Body of pancreas (tissue), 2 donors: ENCODE measurements around the gene DNAH5.

DNA sequence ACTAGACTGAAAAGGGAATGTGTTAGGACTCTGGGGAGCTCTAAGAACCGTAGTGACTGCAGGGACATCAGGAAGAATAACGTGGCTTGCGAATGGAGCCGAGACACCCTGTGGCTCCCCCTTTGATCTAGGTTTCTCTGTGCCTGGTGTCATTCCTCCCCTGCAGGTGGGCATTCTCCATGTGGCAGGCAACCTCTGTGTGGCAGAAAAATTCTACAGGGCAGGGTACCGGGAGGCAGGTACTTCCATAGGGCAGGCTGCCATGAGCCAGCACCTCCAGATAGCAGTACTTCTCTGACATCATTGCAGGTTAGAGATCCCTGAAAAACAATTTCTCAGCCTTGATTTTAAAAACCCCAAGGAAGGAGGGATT lies 43.1 kb downstream of the ROPN1L start:
- PRO-cap = no peak
- RAMPAGE, long total RNA, 2 experiments = no peak in any of the 2 experiments

DNA sequence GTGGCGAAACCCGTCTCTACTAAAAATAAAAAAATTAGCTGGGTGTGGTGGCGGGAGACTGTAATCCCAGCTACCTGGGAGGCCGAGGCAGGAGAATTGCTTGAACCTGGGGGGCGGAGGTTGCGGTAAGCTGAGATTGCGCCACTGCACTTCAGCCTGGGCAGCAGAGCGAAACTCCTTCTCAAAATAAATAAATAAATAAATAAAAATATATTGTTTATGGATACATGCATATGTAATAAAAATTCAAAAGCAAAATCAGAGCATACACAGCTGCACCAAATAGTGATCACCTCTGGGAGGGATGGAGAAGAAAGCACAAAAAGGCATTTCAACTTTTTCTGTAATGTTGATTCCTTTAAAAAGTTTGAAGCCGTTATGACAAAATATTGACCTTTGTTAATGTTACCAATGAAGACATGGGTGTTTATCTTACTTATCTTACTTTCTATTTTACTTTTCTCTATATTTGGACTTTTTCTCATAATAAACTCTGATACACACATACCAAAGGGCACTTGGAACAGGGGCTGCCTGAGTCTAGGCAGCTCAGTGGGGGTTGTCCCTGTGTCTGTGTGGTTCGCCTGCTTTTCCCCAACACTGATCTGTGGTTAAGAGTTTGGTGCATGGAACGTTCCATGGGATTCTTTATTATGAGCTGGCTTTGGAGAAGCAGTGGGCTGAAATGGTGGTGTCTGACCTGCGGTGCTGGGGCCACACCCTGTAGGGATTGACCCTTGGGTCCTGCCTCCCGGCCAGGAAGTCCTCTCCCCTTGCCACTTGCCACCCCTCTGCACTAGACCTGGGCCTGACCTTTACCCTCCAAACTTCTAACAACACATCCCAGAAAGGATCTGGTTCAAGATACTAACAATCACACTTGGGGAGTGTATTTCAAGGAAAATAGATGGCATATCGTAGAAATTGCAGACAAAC lies 47.3 kb downstream of the ANKRD33B start:
- PRO-cap = no peak
- RAMPAGE, long total RNA, 2 experiments = no peak in any of the 2 experiments

DNA sequence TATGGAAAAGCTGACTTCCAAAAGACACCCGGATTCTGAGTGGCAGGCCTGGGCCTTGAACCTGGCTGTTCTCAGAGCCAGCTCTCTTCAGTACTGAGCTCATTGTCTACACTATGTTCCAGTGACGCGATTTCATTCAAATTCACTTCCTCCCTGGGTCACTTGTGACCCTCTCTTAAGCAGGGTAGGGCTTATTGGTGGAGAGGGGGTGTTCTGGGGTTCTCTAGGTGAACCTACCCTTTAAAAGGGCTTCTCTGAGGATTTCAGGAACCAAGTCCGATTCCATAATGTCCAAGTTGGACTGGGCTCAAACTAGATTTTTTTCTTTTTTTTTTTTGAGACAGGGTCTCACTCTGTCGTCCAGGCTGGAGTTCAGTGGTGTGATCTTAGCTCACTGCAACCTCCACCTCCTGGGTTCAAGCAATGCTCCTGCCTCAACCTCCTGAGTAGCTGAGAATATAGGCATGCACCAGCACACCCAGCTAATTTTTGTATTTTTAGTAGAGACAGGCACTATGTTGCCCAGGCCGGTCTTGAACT lies 70.3 kb downstream of the ANKRD33B start:
- PRO-cap = no peak
- RAMPAGE, long total RNA, 2 experiments = no peak in any of the 2 experiments

- PRO-cap = no peak
- RAMPAGE, long total RNA, 2 experiments = no peak in any of the 2 experiments
Measured at GRCh38 chr5:10670985-10672076, 89.7 kb downstream of the DAP start.

DNA sequence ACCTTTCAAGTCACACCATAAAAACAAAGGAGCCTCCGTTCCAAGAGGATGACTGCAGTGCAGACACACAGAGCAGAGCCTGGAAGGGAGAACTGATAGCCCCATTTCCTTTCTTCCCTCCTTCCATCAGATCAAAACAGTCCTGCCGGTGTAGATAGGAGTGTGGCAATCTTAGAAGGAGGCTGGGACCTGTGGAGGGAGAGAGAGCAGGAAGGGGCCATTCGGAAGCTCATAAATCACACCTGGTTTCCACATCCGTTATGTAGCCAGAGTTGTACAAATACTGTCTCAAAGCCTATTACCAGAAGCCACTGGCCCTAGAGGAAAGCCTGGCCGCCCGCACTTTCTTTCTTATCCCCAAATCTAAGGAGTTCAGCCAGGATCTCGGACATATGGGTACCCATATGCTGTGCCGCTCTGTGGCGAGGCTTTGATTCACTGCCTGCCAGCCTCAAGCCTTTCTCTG lies 26.9 kb downstream of the DAP start:
- PRO-cap = no peak
- RAMPAGE, long total RNA, 2 experiments = no peak in any of the 2 experiments

GRCh38 chr5:10962121-10962434 lies 201.0 kb upstream of the DAP start:
- PRO-cap = no peak
- RAMPAGE, long total RNA, 2 experiments = no peak in any of the 2 experiments

DNA sequence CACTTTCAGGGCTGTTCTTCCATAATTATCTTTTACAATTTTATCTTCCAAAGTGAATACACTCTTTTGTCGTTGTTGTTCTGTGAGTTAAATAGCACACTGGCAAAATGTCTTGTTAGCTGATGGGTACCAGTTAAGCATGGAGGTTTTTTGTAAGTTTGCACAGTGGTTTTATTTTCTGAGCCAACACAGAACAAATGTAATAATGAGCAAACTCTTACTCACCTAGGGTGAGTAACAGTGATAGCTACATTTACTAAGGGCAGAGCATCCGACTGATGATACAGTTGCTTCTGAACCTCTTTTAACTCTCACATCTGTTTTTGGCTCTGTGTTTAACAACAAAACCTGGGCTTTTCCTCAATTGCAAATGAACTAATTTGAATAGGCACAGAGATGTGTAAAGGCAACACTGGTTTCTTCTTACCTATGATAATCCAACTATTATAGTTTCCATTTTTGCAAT lies 103.1 kb downstream of the CTNND2 start:
- PRO-cap = no peak
- RAMPAGE, long total RNA, 2 experiments = no peak in any of the 2 experiments

GRCh38 chr5:13354476-13354737 lies 590.1 kb downstream of the DNAH5 start:
- PRO-cap = no peak
- RAMPAGE, long total RNA, 2 experiments = no peak in any of the 2 experiments

GRCh38 chr5:13944407-13944906 lies at the start of gene DNAH5:
Gene DNAH5, minus strand, starts transcription at chr5:13944688.
- PRO-cap = no peak
- RAMPAGE, long total RNA, 2 experiments = no peak in any of the 2 experiments

DNA sequence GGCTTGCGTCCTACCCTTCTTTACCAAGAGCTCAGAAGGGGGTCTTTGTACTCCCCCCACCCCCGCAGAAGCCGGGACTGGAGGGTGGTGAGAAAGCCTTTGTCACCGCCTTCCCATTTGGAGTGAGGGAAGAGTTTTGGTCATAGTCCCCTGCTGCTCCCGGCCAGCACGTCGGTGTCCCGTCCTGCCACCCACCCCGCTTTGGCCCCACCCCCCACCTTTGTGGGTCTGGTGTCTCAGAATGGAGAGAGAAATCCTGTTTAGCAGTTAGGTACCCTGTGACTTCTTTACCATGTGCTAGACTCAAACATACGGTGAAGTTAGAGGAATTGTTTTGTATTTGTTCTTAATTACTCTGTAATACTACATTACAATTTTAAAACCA lies 35.8 kb downstream of the TRIO start:
- PRO-cap = no peak
- RAMPAGE, long total RNA, 2 experiments = no peak in any of the 2 experiments

DNA sequence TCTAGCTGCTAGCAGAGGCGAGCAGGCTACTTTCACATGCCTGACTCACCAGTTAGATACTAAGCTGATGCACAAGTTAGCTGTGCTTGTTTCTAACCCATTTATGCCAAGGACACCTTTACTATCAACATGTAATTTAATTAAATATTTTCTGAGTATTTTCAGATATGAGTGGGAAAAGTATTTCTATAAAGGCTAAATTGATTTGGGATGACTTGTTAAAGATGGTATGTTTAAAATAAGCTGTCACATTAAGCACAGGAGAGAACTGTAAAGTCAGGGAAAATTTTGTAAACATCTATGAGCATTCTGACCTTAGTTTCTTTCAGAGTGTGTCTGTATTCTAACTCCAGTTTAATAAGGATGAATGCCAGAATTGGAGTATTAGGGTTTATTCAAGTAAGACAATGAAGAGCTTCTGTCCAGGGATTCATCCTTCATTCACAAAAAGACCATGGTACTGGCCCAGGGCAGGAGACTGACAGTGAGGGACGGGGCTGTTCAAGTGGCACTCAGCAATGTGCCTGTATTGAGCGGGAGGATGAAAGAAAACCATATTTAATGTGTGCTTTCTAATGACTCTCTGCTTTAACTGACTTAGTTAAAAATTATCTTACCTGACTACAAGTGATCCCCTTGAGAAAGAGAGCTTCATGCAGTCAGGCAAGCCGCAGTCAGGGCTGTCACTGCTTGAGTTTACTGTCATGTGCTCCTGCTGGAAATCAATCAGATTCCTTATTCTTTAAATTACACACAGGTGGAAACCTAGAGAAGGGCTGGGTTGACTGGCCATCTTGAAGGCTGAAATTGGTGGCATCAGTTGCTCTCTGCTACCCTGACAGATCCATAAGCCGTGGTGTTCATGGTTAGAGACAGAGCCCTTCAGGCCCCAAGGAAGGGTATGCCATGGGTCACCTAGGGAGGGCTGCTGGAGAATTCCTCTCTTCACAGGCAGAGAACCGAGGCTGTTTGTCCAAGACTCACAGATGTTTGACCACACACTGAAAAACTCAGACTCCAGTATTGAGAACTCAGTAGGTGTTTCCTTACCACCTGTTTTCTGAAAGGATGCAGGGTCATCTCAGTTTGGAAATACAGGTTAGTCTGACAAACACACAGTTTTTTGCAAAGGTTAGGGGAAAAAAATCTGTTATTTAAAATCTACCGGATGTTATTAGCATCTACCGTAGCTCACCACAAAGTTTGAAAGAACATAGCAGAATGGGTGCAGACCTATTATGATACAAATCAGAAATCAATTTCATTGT lies 70.7 kb downstream of the TRIO start:
- PRO-cap = no peak
- RAMPAGE, long total RNA, 2 experiments = no peak in any of the 2 experiments

DNA sequence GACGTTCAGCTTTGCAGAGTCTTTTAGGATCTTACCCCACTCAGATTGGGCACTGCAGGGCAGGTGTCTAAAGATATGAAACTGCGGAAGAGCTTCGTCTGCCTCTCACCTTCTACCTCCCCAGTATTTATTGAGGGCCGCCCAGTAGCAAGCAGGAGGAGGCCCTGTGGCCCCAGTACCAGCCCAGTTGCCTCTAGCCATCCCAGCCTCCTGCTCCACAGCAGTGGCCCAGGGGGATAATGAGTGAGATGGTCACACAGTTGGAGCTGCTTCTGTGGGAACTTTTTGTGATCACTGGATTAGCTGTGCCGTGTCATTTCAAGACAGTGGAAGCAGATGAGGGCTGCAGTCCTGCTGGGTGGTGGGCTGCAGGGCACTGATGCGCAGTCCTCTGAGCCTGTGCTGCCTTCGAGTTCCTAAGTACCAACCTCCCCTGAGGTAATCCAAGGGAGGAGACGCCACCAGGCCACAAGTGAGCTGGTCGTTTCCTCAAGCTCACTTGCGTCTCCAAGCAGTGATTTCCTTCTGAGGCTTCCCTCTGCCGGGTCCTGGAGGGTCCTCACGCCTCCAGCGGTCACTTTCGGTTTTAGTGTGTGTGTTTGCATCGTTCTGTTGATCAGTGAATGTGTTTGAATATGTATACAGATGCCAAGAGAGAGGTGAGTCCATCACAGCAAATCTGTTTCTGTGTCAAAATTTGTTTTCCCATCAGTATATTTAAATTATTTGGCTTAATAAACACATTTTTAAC lies 115.6 kb downstream of the TRIO start:
- PRO-cap = no peak
- RAMPAGE, long total RNA, 2 experiments = no peak in any of the 2 experiments

GRCh38 chr5:14336255-14337040 lies 193.3 kb downstream of the TRIO start:
- PRO-cap = no peak
- RAMPAGE, long total RNA, 2 experiments = no peak in any of the 2 experiments

- PRO-cap = no peak
- RAMPAGE, long total RNA, 2 experiments = no peak in any of the 2 experiments
Measured at GRCh38 chr5:14369124-14369548, 212.5 kb upstream of the OTULINL start.

DNA sequence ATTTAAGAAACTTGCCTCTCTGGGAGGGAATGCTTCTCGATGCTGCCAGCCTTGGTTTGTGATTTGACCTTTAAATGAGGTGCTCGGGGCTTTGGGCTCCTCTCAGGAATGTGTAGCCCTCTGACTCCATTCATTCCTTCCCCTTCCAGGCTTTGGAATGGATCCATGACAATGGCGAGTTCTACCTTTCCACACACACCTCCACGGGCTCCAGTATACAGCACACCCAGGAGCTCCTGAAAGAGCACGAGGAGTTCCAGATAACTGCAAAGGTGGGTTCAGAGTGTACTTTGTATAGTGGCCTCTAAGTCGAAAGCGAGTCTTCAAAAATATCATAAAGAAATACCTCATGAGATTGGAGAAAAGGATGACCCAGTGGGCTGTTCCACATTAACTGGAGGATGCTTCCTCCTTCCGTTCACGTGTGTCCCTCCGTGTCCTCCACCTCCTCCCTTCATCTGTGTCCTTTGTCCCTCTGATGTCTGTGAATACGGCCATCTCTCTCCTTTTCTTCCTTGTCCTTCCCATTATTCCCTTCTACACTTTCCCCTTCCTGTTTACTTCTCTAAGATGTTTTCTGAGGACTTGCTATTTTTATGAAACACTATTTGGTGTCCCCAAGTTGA lies 200.5 kb upstream of the OTULINL start:
- PRO-cap = no peak
- RAMPAGE, long total RNA, 2 experiments = no peak in any of the 2 experiments

DNA sequence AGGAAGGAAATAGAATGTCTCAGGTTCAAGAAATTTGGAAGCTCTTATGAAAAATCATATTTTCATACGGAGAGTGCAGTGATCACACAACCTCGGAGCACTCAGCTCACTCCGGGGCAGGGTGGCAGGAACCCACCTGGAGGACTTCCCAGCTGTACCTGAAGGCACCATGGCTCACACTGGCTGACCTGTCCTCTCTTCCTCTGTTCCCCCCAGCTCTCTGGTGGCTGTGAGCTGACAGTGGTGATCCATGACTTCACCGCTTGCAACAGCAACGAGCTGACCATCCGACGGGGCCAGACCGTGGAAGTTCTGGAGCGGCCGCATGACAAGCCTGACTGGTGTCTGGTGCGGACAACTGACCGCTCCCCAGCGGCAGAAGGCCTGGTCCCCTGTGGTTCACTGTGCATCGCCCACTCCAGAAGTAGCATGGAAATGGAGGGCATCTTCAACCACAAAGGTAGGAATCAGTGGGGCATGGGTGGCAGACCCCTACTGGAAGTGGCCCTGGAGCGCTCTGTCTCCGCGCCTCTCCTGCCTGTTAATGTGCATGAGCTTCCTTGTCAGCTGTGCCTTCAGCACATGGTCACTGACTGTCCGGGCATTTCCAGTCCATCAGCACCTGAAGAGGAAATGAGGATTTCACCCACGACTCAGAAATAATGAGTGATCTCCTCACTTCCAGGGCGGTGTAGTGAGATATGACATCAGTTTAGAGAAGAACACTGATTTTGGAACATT lies 161.9 kb upstream of the OTULINL start:
- PRO-cap = no peak
- RAMPAGE, long total RNA, 2 experiments = no peak in any of the 2 experiments

- PRO-cap = no peak
- RAMPAGE, long total RNA, 2 experiments = no peak in any of the 2 experiments
Measured at GRCh38 chr5:14441342-14442213, 140.0 kb upstream of the OTULINL start.

GRCh38 chr5:14510350-14510594 lies 71.3 kb upstream of the OTULINL start:
- PRO-cap = unidirectional peak, plus-strand start at chr5:14510414
- RAMPAGE, long total RNA, 2 experiments = no peak in any of the 2 experiments

- PRO-cap = no peak
- RAMPAGE, long total RNA, 2 experiments = no peak in any of the 2 experiments
Measured at GRCh38 chr5:14578143-14578551, 3.4 kb upstream of the OTULINL start.

DNA sequence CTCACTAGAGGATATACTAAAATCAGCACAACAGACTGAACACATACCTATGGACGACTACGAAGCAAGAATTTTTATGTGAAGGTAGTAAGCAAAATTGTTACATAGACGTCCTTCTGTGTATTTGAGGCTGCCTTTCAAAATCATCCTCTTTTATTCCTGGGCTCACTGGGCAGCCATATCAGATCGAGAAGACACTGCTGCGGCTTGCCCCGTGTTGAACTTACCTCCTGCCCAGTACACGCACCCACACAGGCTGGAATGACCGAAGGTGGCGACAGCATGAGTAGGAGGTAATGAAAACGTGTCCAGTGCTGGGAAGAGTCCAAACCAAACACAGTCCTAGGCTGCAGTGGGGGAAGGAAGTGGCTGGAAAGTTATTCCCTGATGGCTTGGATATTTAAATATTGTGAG lies 41.5 kb downstream of the ANKH start:
- PRO-cap = no peak
- RAMPAGE, long total RNA, 2 experiments = no peak in any of the 2 experiments